AG04450 (cell line): ENCODE measurements around a stretch of chr7.

- CAGE, long polyA plus RNA, result no peak
- RRBS, result no CpG with 5 or more reads among the region's 10 CpGs
Observed at GRCh38 chr7:105030882-105031500, 17.0 kb downstream of the KMT2E start.

- CAGE, long polyA plus RNA, result no peak
Observed at GRCh38 chr7:105081440-105081964, 67.5 kb downstream of the KMT2E start.

- CAGE, long polyA plus RNA, result no peak
- RRBS, result no CpG with 5 or more reads among the region's 1 CpG
Observed at GRCh38 chr7:105267220-105267692, 121.5 kb downstream of the SRPK2 start.

DNA sequence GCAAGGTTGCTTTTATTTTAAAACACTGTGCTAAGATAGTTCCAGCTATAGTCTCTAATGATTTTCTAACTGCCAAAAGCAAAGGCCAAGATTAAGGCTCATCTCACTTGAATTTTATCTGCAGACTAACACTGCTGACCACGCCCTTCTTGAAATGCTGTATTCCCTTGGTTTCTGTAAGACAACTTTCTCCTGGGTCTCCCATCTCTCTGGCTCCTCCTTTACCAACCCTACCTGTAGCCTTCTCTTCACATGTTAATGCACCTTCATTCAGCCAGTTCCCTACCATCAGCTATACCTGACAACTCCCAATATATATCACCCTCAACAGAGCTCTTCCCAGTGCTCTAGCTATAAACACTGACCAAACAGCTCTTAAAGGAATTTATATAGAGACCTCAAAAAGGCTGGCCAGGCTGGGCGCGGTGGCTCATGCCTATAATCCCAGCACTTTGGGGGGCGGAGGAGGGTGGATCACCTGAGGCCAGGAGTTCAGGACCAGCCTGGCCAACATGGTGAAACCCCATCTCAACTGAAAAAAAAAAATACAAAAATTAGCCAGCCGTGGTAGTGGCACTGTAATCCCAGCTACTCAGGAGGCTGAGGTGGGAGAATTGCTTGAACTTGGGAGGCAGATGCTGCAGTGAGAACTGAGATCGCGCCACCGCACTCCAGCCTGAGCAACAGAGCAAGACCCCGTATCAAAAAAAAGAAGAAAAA lies 11.6 kb downstream of the SRPK2 start:
- CAGE, long polyA plus RNA, result no peak
- RRBS, result no CpG with 5 or more reads among the region's 9 CpGs

GRCh38 chr7:105438919-105439471 lies 50.3 kb upstream of the SRPK2 start:
- CAGE, long polyA plus RNA, result no peak
- RRBS, result no CpG with 5 or more reads among the region's 9 CpGs

DNA sequence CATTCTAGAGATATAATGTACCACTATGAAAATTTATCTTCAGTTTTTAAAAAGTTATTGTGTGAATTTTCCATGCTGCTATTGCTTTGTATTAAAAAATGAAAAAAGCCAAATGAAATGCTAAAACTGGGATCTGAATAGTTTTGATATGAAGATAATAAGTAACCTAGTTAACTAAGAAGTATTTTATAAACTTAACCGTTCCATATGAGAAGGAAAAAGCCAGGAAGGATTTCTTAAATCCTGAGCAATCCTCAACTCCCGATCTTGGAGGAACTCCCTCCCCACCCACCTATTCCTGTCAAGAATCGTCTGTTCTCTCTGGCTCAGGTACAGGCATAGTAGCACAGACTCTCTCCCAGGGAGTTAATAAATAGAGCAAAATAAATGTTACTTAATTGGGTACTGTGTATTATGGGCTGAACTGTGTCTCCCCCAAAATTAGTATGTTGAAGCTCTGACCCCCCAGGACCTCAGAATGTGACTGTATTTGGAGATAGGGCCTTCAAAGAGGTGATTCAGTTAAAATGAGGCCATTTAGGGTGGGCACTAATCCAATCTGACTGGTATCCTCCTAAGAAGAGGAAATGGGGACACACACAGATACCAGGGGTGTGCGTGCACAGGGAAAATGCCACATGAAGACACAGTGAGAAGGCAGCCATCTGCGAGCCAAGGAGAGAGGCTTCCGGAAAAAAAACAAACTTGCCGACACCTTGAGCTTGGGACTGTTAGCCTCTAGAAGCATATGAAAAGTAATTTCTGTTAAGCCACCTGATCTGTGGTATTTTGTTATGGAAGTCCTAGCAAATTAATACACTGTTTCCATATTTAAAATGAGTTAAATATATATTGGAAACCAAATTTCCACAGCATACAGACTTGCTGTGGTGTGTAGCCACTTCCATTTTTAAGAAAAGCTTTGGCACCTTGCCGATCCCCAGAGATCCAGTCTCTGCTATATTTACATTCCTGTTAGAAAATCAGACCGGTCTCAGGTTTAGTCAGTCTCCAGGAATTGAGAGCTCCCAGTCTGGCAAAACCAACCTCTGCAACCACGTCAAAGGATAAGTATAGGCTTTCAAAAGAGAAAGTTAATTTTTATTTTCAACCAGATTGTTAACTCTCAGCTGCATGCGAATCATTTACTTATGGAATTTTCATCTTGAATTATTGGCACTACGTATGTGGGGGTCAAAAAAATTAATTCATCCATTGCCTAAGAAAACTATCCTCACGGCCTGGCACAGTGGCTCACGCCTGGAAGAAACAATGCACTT lies 28.5 kb downstream of the PUS7 start:
- CAGE, long polyA plus RNA, result no peak
- RRBS, result no CpG with 5 or more reads among the region's 14 CpGs

DNA sequence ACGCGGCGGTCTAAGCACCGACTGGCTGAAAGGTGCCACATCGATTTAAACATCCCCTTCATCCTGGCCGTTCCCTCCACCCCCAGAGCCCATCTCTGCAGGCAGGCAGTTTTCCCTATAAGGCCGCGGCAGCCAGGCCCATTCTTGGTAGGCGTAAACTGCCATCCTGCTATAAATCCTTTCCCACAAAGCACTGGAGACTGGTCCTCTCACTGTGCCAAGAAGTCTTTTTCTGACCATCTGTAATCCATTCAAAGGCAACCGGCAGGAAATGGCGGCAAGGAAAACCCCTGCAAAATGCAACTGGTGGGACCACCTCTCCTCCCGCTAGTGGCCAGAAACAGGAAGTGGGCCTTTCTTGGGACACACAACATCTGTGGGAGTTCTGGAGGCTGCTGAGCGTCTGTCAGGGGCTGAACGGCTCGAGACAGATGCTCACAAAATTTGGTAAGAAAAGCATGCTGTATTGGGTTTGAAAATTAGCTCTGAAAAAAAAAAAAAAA lies 22.4 kb downstream of the ATXN7L1 start:
- CAGE, long polyA plus RNA, result no peak
- RRBS, result no CpG with 5 or more reads among the region's 15 CpGs

DNA sequence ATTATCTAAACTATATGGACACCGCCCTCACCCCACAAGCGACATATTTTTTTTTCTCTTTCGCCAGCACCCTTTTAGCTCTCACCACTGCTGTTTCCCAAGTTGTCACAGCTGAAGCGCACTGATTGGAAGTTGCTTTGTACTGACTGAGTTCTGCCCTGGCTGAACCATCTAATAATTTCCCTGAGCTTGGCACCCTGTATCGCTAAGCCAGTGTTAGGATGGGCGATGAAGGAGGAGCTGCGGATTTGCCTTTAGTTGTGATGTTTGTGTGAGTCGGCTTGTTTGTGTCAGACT lies 1.3 kb upstream of the ATXN7L1 start:
- CAGE, long polyA plus RNA, result no peak
- RRBS, result no CpG with 5 or more reads among the region's 8 CpGs

- CAGE, long polyA plus RNA, result no peak
- RRBS, result no CpG with 5 or more reads among the region's 12 CpGs
Observed at GRCh38 chr7:106069918-106070570, 42.1 kb downstream of the SYPL1 start.

- CAGE, long polyA plus RNA, result no peak
- RRBS, result no CpG with 5 or more reads among the region's 5 CpGs
Observed at GRCh38 chr7:106114757-106115288, 2.7 kb upstream of the SYPL1 start.

GRCh38 chr7:106139570-106140504 lies 27.7 kb upstream of the SYPL1 start:
- CAGE, long polyA plus RNA, result no peak
- RRBS, result no CpG with 5 or more reads among the region's 7 CpGs

- CAGE, long polyA plus RNA, result no peak
- RRBS, result no CpG with 5 or more reads among the region's 8 CpGs
Observed at GRCh38 chr7:106180585-106181275, 68.6 kb upstream of the SYPL1 start.

DNA sequence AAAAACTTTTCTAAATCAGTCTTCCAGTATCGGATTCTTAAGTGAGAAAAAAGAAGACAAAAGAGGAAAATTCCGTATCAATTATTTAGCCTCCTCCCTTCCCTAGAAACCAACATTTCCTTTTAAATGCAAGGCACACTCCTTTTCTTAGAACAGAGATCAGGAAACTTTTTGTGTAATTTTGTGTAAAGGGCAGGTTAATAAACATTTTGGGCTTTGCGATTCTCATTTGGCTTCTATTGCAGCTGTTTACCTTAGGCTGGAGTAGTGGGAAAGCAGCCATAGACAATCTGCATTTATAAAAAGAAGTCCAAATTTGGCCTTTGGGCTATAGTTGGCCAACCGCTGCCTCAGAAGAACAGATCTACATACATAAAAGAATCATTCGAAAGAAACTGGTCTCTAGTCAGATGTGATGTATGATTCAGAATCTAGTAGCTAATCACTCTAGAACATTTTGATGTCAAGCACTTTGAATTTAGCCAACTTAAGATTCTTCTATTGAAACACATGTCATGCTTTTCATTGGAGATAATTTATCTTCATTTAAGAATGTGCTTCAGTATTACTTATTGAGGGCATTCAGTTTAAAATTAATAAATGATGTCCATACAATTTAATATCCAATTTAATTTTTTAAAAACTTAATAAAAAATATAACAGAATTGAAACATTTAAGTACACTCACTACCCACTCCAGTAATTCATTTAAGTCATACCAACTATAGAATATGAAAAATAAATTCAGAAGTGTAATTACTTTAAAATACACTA lies 35.2 kb downstream of the NAMPT start:
- CAGE, long polyA plus RNA, result no peak
- RRBS, result no CpG with 5 or more reads among the region's 5 CpGs

- CAGE, long polyA plus RNA, result no peak
Observed at GRCh38 chr7:106251314-106251747, 33.5 kb downstream of the NAMPT start.

GRCh38 chr7:106272970-106274153 lies 11.4 kb downstream of the NAMPT start:
- CAGE, long polyA plus RNA, result no peak
- RRBS, result no CpG with 5 or more reads among the region's 11 CpGs

DNA sequence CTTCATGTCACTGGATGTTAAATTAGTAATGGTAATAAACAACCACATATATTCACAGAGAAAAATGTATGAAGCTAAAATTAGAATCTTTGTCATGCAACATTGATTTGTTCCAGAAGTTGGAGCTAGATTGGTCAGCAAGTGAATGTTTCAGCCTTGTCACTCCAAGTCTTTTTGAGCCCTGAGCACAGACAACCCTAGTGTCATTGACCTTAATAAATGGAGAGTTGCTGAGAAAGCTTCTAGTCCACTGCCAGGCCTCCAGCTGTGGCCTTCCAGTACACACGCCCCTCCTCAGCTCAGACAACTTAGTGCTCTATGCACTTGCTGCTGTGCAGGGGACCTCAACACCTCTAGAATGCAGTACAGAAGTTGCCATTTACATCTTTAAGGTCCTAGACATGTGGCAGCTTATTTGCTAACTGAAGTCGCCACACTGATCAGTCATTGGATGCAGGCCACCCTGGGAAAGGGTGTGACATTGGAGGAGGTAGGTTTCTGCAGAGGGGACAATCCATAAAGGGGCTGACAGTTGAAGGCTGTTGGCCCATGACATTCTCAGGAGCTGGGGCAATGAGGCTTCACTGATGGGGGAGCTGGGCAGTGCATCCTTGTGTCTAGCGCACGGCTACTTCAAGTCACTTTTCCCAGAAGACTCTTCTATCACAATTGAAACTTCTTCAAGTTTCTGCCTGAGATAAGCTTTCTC lies 175.6 kb downstream of the CCDC71L start:
- CAGE, long polyA plus RNA, result no peak
- RRBS, result no CpG with 5 or more reads among the region's 4 CpGs

- CAGE, long polyA plus RNA, result no peak
- RRBS, result 1% methylated on average over 25 of the region's 81 CpGs
Observed at GRCh38 chr7:106659551-106660546, 1.1 kb downstream of the CCDC71L start.

DNA sequence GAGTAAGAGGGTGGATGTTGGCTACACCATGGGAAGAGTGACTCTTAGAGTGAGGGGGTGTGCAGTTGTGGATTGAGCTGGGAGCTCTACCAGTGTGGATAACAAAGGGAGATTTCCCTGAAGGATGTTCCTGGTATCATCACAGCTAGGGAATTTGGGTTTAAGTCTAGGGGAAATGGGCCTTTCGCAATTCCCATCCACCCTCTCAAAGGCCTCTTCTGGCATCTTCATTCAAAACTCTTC lies 328 bp upstream of the CCDC71L start:
- CAGE, long polyA plus RNA, result no peak
- RRBS, result no CpG with 5 or more reads among the region's 1 CpG

GRCh38 chr7:106774461-106774862 lies 90.6 kb upstream of the PIK3CG start:
- CAGE, long polyA plus RNA, result no peak
- RRBS, result no CpG with 5 or more reads among the region's 5 CpGs

GRCh38 chr7:107234486-107234720 lies 65.6 kb downstream of the HBP1 start:
- CAGE, long polyA plus RNA, result no peak
- RRBS, result no CpG with 5 or more reads among the region's 2 CpGs